Fibroblast of the aortic adventitia (primary cell): ENCODE measurements around the genes SERPIND1, AIFM3 and HIC2.

- CAGE, long polyA plus RNA = no peak
Measured at GRCh38 chr22:20760573-20761618, 13.0 kb upstream of the SERPIND1 start.

DNA sequence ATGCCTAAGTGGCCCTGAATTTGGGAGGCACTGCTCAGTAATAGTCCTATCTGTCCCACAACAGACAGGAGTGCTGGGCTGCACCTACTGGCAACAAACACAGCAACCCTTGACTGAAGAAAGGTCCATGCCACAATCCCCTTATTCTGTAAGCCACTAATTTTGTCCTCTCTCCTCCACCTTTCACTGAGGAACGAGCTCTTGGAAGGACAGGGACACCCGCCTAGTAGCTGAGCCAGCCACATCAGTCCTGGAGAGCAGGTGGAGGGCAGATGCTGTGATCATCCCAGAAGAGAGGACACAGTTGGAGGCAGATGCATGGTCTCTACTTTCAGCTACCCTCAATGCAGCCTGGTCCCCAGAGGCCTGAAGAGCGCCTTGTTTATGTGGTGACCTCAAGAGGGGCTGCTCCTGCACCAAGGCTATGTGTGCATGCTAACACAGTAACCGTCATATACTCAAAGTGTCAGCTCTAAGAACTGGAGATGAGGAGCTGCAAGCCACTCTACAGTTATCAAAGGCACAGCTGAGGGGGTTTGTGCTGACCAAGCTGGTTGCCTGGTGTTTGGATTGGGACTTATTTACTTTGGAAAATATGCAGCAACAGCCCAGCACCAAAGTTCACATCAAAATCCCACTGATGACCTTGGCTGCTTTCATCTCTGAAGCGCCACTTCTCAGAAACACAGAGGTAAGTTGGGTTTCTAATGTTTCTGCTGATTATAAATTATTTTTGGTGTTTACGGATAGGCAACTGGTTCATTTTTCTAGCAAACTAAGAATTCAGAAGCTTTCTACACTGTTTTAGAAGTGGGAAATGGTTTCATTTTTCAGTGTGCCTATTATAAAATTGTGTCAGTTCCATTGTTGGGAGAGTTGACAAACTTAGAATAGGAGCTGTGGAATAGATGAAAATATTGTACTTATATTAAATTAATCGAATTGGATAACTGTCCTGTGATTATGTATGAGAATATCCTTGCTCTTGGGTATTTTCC is at the start of gene SERPIND1:
TSS of gene SERPIND1 (plus strand) at position 659 of the 998 bp plus-strand sequence.
- CAGE, long polyA plus RNA = no peak

- CAGE, long polyA plus RNA = no peak
Measured at GRCh38 chr22:20786399-20787172, 12.7 kb downstream of the SERPIND1 start.

- CAGE, long polyA plus RNA = no peak
Measured at GRCh38 chr22:20795284-20796773, 21.9 kb downstream of the SERPIND1 start.

DNA sequence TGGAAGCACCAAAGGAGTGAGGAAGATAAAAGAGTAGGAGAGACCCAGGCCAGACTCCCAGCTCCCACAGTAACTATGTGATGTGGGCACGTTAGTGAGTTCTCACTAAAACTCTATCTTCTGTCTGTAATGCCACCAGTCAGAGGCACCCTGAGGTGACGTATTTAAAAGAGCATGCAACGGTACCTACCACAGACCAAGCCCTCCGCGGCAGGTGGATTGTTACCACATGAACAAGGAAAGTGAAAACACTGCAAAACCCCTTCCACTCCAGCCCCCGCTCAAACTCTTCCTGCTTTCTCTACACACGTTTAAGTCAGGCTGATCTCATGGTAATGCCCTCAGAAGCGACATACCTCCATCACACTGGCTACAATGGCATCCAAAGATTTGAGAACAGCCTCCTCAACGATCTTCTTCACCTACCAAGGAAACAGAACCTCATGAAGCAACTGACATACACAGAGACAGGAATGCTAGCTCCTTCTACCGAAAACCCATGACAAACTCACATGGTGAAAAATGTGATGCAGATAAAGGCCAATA is 36.8 kb downstream of the SERPIND1 start:
- CAGE, long polyA plus RNA = no peak

- CAGE, long polyA plus RNA = no peak
Measured at GRCh38 chr22:20869962-20870951, 11.4 kb downstream of the SNAP29 start.

DNA sequence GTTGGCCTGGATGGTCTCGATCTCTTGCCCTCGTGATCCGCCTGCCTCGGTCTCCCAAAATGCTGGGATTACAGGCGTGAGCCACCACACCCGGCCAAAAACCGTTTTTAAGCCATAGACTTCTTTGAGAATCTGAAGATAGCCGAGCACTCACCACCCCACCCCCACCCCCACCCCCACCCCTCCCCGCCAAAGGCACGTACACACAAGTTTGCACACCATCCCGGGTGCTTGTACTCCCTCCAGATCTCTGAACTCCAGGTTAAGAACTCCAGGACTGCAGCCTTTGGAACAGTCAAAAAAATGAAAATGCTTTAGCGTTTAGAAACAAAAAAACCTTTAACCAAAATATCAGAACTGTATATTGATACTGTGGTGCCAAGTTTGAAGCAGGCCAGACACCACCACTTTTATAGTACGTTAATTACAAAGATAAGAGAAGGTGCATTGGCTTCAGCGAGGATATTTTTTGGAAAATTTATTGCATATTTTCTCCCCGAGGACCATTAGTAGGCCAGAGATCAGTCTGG is 1.7 kb downstream of the CRKL start:
- CAGE, long polyA plus RNA = no peak

DNA sequence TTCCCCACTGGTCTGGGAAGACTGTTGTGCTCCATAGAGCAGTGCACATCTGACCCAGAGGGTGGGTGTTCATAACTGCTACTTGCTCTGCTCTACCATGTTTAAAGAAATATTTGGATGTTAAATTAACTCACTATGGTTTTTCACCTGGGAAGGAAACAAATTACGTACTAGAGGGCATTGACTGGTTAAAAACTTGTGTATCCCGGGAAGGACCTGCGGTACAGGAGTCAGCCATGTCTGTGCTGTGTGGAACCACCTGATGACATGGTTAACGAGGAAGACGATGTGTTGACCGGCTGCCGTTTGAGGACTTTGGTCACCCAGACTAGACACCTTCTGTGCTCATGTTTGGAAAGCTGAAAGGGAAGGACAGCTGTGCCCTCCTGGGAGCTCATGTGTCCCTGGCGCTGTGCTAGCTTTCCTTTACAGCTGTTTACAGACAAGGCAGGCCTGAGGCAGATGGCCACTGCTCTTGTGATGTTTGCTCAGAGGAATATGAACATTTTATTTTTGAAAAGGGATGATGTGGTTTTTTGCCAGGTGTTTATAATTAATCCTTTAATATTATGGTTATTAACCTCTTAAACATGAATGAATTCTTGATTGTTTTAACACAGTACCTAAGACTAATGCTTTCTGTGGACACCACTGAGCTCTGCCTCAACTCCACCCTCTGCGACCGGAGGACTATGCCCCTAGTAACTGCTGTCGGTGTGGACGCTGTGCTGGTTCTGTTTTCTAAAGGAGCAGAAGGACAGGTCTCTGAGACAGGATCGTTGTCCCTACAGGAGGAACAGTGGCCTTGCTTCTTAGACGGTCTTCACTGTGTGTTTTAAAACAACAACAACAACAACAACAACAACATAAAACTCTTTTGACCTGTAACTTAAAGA is 14.2 kb upstream of the AIFM3 start:
- CAGE, long polyA plus RNA = no peak

GRCh38 chr22:20967012-20967412 is at the start of gene AIFM3:
TSS of gene AIFM3 (plus strand) at chr22:20967255.
- CAGE, long polyA plus RNA = no peak

GRCh38 chr22:21029308-21029652 is 3.1 kb downstream of the SLC7A4 start:
- CAGE, long polyA plus RNA = no peak

DNA sequence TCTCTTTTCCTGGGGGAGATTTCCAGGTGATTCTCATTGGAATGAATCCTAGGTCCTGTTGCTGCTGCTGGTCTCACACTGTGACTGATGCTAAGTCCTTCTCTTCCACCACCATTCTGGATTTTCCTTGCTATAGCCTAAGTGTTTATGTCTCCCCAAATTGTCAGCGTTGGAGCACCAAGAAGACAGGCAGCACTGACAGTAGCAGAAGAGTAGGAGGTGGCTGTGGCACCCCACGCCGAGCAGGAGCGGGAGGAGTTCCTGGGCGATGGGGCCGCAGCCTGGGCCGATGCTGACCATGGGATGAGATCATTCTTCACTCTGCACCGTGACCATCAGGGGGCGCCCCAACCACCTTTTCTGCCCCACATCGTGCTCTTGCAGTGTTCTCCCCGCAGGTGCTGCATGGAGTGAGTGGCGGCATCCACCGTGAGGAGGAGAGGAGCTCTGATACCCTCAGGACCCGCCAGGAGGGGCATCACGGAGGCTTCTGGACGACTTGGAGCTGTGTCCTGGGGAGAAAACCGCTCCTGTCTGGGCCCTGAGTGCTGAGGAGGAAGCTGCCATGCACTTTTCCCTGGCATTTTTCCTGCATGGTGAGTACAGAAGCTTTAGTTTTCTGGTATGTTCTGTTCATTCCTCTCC is 57.0 kb downstream of the LRRC74B start:
- CAGE, long polyA plus RNA = no peak

DNA sequence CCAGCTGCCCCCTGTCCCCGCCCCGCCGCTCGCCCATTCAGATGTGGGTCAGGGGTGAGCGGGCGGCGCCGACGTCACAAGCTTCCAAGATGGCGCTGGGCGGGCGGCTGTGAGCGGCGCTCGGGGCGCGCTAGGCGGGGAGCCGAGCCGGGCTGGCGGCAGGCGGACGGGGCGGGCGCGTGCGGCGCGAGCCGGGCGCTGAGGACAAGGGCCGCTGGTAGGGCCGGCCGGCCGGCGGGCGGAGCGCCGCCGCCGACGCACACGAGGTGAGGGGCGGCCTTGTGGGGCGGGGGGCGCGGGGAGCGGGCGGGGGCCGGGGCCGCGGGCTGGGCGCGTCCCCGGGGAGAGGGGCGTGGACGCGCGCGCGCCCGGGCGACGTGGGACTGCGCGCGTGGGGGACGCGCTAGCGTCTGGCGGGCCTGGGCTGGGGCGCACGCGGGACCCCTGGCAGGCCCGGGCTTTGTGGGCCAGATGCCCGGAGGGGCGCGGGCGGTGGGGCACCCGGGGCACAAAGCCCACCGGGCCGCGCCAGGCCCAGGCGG is at the start of gene HIC2:
TSS of gene HIC2 (plus strand) at position 77 of the 542 bp plus-strand sequence.
- CAGE, long polyA plus RNA = no peak

GRCh38 chr22:21448842-21449664 is 18.1 kb upstream of the TMEM191C start:
- CAGE, long polyA plus RNA = no peak

GRCh38 chr22:21621134-21622349 is 8.3 kb downstream of the YDJC start:
- CAGE, long polyA plus RNA = no peak

DNA sequence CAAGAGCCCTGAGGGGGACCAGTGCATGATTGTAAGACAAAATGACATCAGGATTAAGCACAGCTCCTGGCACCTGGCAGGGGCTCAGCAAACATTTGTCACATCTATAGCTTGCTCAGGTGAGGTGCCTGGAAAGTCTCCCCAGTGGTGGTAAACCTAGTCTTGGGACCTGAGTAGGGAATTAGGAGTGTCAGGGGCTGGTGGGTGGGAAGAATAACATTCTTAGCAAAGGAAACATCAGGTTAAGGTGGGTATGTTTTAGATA is 1.0 kb downstream of the YPEL1 start:
- CAGE, long polyA plus RNA = no peak

- CAGE, long polyA plus RNA = no peak
Measured at GRCh38 chr22:21796618-21798000, 61.5 kb upstream of the YPEL1 start.

- CAGE, long polyA plus RNA = no peak
Measured at GRCh38 chr22:21805717-21806584, 61.5 kb downstream of the MAPK1 start.

GRCh38 chr22:21936762-21937388 is 15.8 kb downstream of the PPM1F start:
- CAGE, long polyA plus RNA = no peak

DNA sequence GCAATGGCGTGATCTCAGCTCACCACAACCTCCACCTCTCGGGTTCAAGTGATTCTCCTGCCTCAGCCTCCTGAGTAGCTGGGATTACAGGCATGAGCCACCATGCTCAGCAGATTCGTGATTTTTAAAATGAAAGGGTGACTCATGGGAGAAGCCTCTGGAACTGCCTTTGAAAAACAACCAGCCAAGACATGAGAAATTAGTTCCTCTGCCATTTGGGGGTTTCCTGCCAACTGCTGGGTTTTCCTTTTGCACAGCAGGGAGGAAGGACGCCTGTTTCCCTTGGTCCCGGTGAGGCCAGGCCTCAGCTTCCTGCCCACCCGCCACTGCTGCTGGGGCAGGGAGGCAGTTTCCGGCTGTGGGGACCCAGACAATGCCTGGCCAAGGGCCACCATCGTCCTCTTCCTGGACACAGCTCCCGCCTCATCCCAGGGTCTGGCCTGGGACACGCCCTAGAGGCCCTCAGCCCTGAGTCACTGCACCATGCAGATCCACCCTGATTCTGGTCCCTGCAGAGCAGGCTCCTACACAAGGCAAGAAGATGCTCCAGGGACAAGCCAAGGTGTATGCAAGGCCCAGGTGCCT is 10.2 kb downstream of the PPM1F start:
- CAGE, long polyA plus RNA = no peak

GRCh38 chr22:21960096-21961131 is 7.8 kb upstream of the PPM1F start:
- CAGE, long polyA plus RNA = no peak